Osteoblast (primary cell): ENCODE measurements around a stretch of chr5.

DNA sequence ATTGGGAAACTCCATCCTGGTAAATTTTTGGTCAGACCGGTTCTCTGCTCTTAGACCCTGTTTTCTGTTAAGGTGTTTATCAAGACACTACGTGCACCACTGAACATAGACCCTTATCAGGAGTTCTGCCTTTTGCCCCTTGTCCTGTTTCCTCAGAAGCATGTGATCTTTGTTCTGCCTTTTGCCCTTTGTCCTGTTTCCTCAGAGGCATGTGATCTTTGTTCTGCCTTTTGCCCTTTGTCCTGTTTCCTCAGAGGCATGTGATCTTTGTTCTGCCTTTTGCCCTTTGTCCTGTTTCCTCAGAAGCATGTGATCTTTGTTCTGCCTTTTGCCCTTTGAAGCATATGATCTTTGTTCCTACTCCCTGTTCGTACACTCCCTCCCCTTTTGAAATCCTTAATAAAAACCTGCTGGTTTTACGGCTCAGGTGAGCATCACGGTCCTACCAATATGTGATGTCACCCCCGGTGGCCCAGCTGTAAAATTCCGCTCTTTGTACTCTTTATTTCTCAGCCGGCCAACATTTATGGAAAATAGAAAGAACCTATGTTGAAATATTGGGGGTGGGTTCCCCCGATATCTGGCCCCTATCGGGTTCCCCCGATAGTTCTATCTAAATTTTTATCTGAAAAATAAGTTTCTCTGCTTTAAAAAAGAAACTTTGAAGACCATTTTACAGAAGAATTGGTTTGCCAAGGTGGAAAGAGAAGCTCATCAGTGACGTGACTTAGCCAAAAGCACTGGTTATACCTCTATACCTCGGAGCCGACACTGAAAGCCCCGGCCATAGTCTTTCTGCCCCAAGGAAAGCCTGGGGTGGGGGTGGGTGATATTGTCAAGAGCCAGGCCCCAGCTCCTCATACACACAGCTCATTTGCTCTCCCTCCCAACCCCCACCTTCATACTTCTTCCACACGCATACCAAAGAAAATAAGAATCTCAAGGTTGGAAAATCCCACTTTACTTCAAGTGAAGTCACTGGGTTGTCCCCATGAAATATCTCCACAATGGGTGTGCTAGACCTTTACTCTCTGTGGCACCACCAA lies 26.7 kb upstream of the MGAT1 start:
- CAGE, long polyA plus RNA, result no peak
- RRBS, result no CpG with 5 or more reads among the region's 16 CpGs

DNA sequence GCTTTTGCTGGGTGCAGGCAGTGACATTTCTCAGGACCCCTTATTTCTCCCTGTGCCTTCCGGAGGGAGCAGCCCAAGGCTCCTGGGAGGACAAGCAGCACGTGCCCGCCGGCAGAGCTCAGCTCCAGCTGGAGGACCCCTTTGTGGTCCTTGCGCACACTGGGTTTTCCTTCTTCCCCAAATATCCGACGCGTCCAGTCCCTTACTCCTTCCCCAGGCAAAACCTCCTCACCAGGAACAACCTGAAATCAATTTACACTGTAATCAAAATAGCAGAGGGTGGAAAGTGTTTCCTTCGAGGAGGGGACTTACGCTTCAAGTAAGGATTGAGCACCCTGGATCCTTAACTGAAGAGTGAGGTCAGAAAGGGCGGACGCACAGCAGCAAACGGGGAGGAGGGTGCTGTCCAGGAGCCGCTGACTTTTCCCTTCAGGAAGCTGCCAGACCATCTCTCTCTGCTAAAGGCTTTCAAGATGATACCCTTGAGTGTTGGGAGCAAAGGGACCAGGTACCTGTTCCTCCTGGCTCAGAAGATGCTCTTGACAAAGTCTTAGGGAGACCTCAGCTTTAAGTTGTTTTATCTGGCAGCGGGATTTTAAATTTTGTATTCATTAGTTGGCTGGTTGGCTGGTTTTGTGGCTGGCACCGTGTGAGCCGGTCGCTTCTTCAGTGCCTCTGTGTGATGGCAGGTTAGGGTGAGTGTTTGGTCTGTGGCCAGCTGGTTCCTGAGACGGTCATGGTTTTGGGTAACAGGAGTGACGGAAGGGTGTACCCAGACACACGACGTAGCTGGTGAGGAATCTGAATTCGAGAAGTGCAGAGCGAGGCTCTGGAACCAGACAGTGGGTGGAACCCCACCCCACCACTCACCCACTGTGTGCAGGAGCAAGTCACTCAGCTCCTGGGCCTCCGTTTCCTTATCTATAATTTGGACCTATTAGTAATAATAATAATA lies 2.4 kb downstream of the BTNL9 start:
- CAGE, long polyA plus RNA, result no peak
- RRBS, result 19% methylated on average over 4 of the region's 25 CpGs

- CAGE, long polyA plus RNA, result no peak
- RRBS, result no CpG with 5 or more reads among the region's 26 CpGs
Measured at GRCh38 chr5:181169059-181169864, 21.9 kb downstream of the OR2V2 start.

DNA sequence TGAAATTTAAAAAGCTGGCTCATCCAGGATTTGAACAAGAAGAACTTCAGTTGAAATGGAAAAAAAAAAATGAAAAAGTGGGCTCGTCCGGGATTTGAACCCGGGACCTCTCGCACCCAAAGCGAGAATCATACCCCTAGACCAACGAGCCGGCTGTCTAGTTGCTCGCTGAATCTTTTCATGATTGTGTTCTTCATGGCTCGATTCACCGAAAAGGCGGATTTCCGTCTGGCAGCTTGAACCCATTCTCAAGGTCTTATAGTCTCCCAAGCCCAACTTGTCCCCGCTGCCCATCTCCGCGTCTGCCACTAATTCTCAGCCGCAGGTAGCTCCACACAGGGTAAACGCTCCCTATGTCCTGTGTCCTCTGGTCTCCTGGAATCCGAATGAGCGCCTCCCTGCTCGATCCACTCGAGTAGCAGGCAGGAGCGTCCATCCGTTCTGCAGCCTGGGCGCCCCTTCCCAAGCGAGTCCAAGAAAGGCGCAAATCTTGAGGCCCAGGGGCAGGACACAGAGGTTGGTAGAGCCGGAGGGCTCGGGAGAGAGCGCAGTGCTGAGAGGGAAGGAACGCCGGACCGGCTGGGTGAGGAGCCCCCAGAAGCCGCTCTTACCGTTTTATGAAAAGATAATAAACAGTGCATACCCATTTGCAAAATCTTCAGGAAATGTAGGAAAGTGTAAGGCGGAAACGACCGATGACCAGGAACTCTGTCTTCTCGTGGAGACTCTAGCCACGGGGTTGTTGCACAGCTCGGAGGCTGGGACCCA lies 16.0 kb downstream of the TRIM7 start:
- CAGE, long polyA plus RNA, result no peak
- RRBS, result 4% methylated on average over 3 of the region's 40 CpGs

GRCh38 chr5:181207262-181208051 lies 2.5 kb upstream of the TRIM7 start:
- CAGE, long polyA plus RNA, result no peak
- RRBS, result no CpG with 5 or more reads among the region's 37 CpGs

DNA sequence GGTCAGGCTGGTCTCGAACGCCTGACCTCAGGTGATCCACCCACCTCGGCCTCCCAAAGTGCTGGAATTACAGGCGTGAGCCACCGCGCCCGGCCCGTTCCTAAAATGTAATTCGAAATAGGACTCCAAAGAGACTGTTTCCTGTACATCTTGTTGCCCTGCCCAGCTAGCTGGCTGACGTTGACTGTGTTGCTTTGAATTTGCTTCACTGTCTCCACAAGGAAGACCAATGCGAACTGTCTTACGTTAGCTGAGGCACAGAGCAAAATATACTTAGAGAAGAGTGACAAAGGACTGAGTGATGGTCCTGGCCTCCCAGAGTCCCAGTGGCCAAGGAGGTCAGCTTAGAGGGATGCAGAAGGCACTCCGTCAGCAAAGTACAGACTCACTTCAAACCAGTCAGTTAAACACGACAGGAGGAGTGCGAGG lies 6.9 kb upstream of the TRIM41 start:
- CAGE, long polyA plus RNA, result no peak
- RRBS, result no CpG with 5 or more reads among the region's 15 CpGs

GRCh38 chr5:181233318-181233919 lies 10.3 kb downstream of the RACK1 start:
- CAGE, long polyA plus RNA, result no peak
- RRBS, result 61% methylated on average over 2 of the region's 11 CpGs

GRCh38 chr5:181234179-181234625 lies 9.5 kb downstream of the RACK1 start:
- CAGE, long polyA plus RNA, result no peak
- RRBS, result no CpG with 5 or more reads among the region's 34 CpGs

DNA sequence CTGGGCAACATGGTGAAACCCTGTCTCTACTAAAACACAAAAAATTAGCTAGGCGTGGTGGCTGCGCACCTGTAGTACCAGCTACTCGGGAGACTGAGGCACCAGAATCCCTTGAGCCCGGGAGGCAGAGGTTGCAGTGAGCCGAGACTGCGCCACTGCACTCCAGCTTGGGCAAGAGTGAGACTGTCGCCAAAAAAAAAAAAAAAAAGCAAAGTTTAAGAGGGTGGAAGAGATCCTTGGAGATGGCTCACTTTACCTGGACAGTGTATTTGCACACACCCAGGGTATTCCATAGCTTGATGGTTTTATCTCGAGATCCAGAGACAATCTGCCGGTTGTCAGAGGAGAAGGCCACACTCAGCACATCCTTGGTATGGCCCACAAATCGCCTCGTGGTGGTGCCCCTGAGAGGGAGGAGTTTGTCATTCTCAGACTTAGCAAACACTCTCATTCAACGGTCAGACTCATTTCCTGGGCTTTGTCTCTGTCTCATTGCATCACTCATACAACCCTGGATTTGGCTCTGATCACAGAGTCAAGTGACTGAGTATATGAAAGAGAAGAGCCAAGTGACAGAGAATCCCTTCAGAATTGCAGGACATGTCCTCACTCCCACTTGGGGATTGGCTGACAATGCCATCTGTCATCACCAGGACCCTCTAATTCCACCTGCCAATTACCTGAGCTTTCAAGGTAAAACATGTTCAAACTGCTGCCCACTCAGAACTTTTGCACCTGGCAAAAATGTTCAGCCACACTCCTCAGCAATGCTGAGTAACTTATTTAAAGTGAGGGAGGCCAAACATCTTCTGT lies 2.3 kb downstream of the RACK1 start:
- CAGE, long polyA plus RNA, result no peak
- RRBS, result no CpG with 5 or more reads among the region's 12 CpGs

DNA sequence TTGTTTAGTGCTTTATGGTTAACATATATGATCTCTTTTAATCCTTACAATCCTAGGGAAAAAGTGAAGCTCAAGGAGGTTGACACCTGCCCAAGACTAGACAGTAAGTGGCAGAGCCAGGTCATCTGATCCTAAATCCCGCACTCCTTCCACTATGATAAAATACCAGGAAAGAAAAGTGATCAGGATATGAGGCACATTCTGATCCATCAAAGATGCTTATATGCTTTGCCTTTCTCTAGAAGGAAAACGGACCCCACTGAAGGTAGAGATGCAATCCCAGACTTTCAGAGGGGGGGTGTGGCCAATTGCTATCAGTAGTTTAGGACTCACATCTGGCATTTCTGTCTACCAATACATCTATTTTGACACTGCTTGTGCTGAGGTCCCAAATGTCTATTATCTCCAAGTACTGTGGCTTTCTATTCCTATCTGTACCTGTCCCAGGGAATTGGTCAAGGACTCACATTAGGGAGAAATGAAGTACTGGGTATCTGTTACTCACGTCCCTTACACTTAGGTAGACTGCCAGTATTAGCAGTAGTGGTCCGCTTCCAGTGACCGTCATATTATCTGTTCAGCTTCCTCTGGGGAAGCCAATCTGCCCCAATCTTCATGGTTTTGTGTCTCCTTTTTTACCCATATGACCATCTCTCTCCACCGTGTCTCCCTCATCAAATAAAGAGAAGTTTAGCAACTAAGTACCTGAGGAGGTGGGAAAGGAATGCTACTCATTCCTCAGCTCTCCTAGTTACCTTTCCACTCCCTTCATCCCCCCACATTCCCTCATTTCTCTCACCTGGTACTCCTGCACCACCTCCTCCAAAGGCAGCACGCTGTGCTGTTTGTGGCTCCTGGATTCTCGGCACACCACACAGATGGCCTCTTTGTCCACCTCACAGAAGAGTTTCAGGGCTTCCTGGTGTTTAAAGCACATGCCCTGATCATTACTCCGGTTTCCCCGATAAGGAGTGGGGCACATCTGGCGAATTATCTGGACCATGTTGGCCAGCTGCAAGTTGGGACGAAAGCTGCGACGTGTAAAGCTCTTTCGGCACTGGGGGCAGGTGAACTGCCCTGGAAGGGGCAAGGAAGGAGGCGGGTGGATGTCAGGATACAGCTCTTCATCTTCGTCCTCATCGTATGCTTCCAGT lies 1.4 kb downstream of the TRIM52 start:
- CAGE, long polyA plus RNA, result no peak
- RRBS, result no CpG with 5 or more reads among the region's 18 CpGs

GRCh38 chr5:181287255-181287765 lies 26.4 kb upstream of the TRIM52 start:
- CAGE, long polyA plus RNA, result no peak
- RRBS, result no CpG with 5 or more reads among the region's 1 CpG